M059J (cell line): ENCODE data around the genes MBLAC1, TSC22D4 and AGFG2.

DNA sequence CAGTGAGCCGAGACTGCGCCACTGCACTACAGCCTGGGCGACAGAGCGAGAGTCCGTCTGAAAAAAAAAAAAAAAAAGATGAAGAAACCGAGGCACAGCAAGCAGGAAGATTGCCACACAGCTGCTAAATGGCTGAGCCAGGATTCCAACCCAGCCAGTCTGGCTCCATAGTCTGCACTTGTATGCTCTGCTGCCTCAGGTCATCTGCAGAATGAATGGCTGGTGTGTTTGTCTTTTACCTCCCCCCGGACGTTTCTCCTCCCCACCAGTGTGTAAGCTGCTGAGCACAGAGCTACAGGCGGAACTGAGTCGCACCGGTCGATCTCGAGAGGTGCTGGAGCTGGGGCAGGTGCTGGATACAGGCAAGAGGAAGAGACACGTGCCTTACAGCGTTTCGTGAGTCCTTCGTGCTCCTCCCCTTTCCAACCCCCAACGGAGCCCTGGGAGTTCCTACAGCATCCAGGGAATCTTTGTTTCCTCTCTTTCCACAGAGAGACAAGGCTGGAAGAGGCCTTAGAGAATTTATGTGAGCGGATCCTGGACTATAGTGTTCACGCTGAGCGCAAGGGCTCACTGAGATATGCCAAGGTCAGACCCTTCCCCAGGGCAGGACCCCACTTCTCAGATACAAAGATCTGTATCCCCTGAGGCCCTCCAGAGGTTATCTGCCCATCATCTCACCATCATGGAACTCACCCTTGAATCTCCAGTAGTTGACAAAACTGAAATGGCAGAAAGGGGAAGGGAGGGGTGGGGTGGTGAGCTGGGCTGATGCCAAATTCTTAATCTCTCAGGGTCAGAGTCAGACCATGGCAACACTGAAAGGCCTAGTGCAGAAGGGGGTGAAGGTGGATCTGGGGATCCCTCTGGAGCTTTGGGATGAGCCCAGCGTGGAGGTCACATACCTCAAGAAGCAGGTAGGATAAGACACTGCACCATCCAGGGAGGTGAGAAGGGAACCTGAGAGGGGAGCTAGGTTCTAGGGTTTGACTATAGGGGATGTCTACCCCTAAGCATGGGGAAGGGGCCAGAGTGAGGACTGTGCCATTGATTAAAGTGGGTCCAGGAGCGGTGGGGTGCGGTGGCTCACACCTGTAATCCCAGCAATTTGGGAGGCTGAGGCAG, 2.9 kb downstream of the CNPY4 start:
- RAMPAGE, long total RNA, result no peak

DNA sequence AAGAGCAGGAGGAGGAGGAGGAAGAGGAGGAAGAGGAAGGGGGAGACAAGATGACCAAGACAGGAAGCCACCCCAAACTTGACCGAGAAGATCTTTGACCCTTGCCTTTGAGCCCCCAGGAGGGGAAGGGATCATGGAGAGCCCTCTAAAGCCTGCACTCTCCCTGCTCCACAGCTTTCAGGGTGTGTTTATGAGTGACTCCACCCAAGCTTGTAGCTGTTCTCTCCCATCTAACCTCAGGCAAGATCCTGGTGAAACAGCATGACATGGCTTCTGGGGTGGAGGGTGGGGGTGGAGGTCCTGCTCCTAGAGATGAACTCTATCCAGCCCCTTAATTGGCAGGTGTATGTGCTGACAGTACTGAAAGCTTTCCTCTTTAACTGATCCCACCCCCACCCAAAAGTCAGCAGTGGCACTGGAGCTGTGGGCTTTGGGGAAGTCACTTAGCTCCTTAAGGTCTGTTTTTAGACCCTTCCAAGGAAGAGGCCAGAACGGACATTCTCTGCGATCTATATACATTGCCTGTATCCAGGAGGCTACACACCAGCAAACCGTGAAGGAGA, 1.9 kb upstream of the MBLAC1 start:
- RAMPAGE, long total RNA, result no peak

DNA sequence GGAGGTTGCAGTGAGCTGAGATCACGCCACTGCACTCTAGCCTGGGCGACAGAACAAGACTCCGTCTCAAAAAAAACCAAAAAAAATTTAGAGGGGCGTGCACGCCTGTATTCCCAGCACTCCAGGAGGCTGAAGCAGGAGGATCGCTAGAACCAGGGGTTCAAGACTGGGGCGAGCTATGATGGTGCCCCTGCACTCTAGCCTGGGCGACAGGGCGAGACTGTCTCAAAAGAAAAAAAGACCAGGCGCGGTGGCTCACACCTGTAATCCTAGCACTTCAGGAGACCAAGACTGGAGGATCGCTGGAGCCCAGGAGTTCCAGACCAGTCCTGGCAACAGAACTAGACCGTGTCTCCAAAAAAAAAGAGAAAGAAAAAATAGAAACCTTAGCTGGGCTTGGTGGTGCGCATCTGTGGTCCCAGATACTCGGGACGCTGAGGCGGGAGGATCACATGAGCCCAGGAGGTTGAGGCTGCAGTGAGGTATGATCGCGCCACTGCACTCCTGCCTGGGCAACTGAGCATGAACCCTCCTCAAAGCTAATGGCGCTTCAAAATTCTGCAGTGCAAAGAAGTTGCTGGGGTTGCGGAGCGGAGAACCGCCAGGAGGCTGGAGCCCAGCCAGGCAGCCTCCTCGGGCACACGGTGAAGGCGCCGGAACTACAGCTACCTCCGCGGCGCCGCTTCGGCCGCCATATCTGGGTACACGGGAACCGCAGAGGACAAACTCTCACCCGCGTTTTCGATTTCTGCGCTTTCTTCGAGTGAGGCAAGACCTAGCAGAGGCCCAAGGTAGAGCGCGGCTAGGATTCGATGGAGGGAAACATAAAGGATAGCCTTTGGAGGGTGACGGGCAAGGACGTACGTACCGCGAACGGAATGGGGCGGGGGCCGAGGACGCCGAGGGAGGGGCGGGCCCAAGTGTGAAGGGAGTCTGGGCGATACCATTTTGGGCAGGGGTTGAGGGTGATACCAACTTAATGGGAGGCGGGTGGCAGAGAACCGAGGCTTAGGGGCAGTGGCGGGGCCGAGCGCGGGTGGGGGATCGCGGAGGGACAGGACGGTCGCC, at the start of gene MBLAC1:
Gene MBLAC1 (plus strand): TSS at position 694 of the 1,068 bp plus-strand sequence.
- RAMPAGE, long total RNA, result no peak

DNA sequence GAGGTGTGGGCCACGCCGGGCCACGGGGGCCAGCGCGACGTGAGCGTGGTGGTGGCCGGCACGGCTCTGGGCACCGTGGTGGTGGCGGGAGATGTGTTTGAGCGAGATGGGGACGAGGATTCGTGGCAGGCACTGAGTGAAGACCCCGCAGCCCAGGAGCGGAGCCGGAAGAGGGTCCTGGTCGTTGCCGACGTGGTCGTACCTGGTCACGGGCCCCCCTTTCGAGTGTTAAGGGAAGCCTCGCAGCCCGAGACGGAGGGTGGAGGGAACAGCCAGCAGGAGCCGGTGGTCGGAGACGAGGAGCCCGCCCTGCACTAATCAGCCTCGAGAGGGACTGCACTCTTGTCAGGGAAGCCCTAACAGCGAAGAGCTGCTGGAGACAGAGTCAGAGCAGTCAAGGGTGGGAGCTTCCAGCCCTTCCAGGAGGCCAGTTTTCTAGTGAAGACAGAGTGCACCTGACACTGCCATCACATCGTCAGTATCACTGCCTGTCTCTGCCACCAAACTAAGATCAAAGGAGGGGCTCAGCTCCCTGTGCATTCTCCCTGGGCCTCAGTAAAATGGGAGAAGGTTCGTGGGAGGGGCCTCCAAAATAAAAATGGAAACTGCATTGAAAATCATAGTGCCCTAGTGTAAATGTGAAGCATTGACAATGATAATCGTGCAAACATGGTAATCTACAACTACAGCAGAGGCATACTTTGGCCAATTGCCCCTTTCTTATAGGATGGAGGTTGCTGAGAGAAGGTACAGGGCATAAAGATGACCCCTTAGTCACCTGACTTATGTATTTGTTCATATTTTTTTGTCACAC, 1.3 kb downstream of the MBLAC1 start:
- RAMPAGE, long total RNA, result no peak

GRCh38 chr7:100198592-100199121, 20.9 kb downstream of the STAG3 start:
- RAMPAGE, long total RNA, result no peak

DNA sequence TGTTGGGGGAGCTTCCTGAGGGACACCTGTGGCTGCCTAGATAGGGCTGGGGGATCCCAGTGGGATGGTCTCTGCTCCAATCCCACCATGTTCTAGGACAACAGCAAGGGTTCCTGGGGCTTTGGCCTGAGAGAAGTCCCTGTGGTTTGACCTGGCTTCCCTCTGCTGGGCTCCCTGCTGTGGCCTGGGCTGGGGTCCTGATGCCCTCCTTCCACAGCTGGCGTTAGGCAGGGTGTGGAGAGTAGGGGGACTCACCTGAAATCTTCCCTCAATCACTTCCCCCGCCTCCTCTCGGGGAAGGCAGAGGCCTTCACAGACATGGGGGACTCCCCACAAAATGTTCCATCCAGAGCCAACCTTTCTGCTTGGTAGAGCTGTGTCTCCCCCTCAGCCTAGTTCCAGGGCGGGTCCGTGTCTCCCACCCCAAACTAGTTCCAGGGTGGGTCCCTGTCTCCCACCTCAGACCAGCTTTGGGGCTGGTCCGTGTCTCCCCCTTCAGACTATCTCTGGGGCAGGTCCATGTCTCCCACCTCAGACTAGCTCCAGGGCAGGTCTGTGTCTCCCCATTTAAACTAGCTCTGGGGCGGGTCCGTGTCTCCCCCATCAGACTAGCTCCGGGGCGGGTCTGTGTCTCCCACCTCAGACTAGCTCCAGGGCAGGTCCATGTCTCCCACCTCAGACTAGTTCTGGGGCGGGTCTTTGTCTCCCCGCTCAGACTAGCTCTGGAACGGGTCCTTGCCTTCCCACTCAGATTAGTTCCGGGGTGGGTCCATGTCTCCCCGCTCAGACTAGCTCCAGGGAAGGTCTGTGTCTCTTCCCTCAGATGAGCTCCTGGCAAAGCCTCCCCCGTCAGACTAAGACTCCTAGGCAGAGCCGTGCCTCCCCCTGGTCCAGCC, 2.2 kb downstream of the PVRIG start:
- RAMPAGE, long total RNA, result no peak

DNA sequence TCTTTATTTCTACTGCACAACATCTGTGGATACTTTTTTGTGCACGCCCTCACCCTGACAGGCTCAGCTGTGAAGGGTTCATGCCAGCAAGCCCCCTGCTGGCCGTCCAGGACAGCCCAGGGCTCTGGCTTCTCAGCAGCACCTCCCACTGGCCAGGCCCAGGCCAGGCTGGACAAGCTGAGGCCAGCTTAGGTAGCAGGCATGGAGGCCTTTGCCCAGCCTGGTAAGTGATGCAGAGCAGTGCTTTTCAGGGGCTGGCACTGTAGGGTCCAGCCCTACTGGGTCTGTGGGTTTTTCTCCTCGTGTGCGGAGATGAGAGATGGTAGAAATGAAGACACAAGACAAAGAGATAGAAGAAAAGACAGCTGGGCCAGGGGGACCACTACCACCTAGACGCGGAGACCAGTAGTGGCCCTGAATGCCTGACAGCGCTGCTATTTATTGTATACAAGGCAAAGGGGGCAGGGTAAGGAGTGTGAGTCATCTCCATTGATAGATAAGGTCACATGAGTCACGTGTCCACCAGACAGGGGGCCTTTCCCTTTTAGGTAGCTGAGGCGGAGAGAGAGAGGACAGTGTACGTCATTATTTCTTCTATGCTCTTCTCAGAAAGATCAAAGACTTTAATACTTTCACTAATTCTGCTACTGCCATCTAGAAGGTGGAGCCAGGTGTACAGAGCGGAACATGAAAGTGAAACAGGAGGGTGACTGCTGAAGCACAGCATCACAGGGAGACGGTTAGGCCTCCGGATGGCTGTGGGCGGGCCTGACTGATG, 13.2 kb upstream of the PILRB start:
- RAMPAGE, long total RNA, result no peak

- RAMPAGE, long total RNA, result no peak
These were observed 691 bp upstream of the PILRB start for GRCh38 chr7:100357167-100357684.

DNA sequence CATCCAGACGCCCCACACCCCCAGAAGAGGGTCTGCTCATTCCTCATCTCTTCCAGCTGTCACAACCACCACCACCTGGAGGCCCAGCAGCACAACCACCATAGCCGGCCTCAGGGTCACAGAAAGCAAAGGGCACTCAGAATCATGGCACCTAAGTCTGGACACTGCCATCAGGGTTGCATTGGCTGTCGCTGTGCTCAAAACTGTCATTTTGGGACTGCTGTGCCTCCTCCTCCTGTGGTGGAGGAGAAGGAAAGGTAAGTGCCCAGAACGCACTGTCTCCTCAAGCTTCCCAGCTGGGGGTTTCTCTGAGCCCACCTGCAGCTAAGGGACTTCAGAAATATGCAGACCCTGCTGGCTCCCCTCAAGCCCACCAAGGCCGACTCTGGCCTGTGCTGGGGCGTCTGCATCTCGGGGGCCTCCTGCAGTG, 1.4 kb downstream of the PILRB start:
- RAMPAGE, long total RNA, result no peak

DNA sequence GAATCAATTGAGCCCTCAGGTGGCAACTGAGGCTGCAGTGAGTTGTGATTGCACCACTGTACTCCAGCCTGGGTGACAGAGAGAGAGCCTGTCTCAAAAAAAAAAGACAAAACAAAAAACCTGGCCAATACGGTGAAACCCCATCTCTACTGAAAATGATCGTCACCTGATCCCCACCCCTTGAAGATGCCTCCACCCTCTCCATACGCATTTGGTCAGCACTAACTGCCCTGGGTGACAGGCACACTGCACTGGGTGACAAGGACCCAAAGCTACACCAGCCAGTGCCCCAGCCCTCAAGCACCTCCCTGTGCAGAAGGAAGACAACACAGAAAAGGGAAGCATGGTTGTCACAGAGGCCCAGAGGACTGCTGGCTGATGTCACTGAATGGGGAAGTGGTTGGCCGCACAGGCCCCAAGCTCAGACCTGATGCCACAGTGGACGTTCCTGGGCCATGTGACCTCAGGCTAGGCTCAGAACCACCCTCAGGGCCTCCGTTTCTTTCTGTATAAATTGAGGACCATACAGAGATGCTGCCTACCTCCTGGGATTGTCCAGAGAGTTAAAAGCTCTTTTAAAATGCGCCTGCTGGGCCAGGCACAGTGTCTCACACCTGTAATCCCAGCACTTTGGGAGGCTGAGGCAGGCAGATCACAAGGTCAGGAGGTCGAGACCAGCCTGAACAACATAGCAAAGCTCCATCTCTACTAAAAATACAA, 4.2 kb upstream of the PILRA start:
- RAMPAGE, long total RNA, result no peak

GRCh38 chr7:100467686-100468616, 3.9 kb upstream of the SPACDR start:
- RAMPAGE, long total RNA, result no peak

DNA sequence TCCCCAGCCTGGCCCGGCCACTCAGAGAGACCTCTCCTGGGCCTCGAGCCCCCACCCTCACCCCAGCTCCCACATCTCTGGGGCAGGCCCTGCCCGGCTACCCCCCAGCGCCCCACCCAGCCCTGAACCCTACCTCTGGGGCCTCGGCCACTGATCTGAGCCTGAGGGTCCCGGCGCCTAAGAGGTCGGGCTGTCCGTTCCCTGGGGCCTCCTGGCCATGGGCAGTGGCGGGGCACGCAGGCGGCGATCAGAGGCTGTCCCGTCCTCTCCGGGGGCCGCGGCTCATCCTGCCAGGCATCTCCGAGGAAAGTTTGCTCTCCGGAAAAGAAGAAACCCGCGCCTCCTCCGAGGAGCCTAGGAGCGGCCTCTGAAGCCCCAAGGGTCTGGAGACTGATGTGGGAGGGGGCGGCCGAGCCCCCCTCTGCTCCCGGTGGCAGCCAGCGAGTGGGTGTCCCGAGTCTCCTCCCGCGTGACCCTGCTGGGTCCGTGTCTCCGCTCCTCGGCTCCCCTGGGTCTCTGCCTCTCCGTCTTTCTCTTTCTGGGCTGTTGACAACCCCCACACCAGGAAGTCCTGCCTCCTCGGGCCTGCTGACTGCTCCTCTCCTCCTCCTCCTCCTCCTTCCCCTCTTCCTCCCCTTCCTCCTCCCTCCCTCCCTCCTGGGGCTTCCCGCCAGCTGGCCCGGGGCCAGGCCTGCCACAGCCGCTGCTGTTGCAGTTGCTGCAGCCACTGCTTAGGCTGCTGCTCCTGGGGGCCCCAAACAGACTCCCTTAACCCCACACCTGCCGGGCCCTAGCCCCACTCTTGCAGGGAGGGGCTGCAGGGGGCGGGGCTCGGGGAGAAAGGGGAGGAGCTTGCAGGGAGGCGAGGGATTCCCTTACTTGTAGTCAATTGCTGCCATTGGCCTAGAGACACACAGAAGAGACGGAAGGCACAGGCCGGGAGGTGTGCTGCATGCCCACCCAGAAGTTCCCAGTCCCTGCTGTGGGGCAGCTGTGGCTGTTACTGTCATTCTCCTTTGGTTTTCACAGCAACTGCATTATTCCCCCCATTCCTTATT, at the start of gene TSC22D4:
Gene TSC22D4 (minus strand): TSS at position 554 of the 1,058 bp plus-strand sequence.
- RAMPAGE, long total RNA, result no peak

- RAMPAGE, long total RNA, result no peak
These were observed 10.3 kb downstream of the NYAP1 start for GRCh38 chr7:100493861-100494536.

GRCh38 chr7:100510747-100511216, 27.1 kb downstream of the NYAP1 start:
- RAMPAGE, long total RNA, result no peak

DNA sequence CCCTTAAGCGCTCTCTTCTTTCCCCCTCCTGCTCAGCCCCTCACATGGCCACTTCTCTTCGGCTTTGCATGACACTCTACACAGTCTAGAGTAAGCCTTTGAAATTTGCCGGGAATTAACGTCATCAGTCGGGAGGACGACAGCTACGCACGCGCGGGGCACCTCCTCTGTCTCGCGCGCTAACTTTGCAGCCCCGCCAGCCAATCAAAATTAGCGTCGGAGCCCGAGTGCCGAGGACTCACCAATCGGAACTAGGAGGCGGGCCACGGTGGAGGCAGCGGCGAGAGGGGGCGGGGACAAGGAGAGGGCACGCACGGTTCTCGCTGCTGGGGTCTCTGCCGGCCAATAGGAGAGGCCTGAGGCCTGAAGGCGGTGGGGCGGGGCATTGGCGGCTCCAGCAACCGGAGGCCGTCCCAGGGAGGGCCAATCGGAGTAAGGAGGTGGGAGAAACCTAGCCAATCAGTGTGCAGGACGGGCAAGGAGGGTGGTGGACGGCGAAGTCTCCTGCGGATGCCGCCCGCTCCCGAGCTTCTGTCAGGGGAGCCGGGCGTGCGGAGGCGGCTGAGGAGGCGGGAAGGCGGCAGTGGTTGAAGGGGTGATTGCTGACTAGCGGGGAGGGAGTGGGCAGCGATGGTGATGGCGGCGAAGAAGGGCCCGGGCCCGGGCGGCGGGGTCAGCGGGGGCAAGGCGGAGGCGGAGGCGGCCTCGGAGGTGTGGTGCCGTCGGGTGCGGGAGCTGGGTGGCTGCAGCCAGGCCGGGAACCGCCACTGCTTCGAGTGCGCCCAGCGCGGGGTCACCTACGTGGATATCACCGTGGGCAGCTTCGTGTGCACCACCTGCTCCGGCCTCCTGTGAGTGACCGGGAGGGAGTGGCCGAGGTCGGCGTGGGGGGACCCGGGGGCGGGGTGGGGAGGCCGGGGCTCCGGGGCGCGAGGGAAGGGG, at the start of gene AGFG2:
Gene AGFG2 (plus strand): TSS at position 487 of the 942 bp plus-strand sequence.
- RAMPAGE, long total RNA, result no peak

DNA sequence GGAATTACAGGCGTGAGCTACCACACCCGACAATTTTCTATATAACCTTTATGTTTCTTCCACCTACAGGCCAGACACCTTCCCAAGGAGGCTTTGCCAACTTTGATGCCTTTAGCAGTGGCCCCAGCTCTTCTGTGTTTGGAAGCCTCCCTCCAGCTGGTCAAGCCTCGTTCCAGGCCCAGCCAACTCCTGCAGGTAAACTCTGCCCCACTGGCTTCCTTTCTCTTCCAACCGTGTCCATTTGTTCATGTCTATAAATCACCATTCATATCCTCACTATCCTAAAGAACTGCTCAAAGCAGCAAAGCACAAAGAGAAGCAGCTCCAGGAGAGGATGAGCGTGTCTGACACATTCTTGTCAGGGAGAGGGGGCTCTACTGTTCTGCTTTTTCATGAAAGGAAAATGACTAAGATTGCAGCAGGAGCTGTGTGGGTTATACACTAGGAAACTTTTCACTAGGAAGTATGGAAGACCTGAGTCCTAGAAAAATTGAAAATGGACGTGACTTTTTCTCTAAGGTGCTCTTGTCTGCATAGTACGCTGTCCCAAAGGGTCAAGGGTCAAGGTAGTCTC, 16.6 kb downstream of the AGFG2 start:
- RAMPAGE, long total RNA, result no peak

- RAMPAGE, long total RNA, result no peak
These were observed 10.3 kb downstream of the SAP25 start for GRCh38 chr7:100563304-100563832.

- RAMPAGE, long total RNA, result no peak
These were observed 366 bp downstream of the FBXO24 start for GRCh38 chr7:100586575-100586812.

- RAMPAGE, long total RNA, result no peak
These were observed 24.1 kb downstream of the EPHB4 start for GRCh38 chr7:100802961-100803984.

- RAMPAGE, long total RNA, result no peak
These were observed 545 bp downstream of the EPHB4 start for GRCh38 chr7:100826624-100827332.